M059J (cell line): Measurements from ENCODE around the genes MSGN1 and TTC32.

GRCh38 chr2:17754366-17754762 is 426 bp downstream of the GEN1 start:
- RAMPAGE, long total RNA: no peak

- RAMPAGE, long total RNA: no peak
These were observed 12.0 kb upstream of the MSGN1 start for GRCh38 chr2:17804138-17804807.

GRCh38 chr2:17816370-17816694 is at the start of gene MSGN1:
TSS of gene MSGN1 (plus strand) at chr2:17816460.
- RAMPAGE, long total RNA: no peak

- RAMPAGE, long total RNA: no peak
These were observed 261.0 kb downstream of the RDH14 start for GRCh38 chr2:18299400-18299894.

GRCh38 chr2:18311234-18311623 is 249.2 kb downstream of the RDH14 start:
- RAMPAGE, long total RNA: no peak

GRCh38 chr2:18455894-18456235 is 104.6 kb downstream of the RDH14 start:
- RAMPAGE, long total RNA: no peak

- RAMPAGE, long total RNA: no peak
These were observed 61.3 kb upstream of the NT5C1B start for GRCh38 chr2:18650596-18651073.

GRCh38 chr2:18729787-18730364 is 140.5 kb upstream of the NT5C1B start:
- RAMPAGE, long total RNA: no peak

GRCh38 chr2:19231763-19232235 is 126.6 kb downstream of the OSR1 start:
- RAMPAGE, long total RNA: no peak

- RAMPAGE, long total RNA: no peak
These were observed 190.2 kb downstream of the TTC32 start for GRCh38 chr2:19711406-19712178.

DNA sequence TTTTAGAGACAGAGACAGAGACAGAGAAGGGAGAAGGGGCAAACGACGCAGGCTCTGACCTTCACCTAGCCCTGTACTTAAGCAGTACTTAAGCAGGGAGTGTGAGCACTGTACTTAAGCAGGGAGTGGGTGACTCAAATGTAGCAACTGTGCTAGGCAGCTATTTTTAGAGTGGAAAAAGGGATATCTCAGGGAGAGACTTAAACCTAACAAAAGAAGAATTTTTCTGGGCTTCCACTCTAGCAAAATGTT is 154.5 kb downstream of the TTC32 start:
- RAMPAGE, long total RNA: no peak

GRCh38 chr2:19801152-19801749 is 100.5 kb downstream of the TTC32 start:
- RAMPAGE, long total RNA: no peak

DNA sequence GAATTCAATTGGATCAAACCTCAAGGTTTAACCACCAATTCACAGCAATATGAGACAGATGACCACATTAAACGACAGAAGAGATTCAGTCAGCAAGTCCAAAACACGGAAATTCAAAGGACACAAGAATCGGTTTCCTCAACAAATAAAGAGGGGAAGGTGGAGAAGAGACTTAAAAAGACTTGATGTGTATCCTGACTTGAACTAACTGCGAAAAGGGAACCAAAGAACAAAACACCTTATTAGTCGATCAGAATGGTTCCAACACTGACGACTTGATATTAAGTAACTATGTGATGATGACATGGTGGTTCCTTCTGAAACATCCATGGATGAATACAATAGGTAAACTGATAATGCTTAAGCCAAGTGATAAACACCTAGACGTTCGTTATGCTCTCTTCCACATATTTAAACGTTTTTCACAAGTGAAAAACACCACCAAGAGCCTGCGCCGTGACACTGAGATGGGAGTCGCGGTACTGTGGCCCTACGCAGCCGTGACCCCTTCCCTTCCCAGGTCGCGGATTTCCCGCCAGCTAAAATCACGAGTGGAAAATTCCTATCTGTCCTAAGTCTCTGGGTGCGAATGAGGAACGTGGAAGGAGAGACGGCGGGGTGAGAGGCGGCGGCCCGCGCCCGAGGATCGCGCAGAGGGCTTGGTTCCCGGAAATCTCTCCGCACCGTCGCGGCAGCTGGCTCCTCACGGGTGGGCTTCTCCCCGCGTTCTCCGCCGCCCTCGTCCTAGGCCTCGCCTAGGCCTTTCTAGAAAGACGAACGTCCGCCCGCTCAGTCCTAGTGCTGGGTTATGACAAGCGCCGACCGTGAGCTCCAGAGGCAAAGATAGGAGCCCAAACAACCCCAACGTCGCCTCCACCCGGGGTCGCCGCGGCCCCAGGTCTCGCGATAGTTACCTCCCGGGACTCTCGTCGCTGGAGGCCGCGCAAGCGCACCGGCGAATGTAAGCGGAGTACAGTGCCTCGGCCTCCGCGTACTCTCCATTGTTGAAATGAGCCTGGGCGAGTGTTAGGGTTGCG is 673 bp downstream of the TTC32 start:
- RAMPAGE, long total RNA: no peak

DNA sequence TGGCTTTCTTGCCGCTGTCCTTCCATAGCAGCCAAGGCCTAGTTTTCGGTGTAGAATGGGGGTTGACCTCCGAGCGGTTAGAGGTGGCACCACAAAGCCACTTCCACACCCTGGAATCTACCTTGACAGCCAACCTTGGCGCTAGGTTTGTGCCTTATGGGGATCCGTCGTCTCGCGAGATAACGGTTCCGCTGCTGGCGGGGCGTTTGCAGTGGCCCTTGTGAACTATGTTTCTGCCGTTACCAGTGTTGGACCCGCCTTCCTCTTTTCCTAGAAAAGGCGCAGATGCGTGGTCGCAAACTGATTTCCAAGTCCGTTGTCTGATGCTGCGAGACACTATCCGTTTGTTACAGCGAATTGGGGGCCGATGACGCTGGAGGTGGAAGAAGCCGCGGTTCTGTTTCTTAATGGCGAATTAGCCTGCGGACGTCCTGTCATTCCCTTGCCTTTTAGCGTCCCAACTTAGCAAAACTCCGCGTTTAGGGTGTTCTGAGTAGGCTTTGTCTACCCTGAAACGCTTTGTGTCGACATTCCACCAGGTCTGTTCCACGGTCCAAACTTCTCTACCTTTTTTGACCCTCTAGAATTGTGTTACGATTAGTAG is at the start of gene TTC32:
Gene TTC32, minus strand, starts transcription at position 155 of the 604 bp plus-strand sequence.
- RAMPAGE, long total RNA: no peak

DNA sequence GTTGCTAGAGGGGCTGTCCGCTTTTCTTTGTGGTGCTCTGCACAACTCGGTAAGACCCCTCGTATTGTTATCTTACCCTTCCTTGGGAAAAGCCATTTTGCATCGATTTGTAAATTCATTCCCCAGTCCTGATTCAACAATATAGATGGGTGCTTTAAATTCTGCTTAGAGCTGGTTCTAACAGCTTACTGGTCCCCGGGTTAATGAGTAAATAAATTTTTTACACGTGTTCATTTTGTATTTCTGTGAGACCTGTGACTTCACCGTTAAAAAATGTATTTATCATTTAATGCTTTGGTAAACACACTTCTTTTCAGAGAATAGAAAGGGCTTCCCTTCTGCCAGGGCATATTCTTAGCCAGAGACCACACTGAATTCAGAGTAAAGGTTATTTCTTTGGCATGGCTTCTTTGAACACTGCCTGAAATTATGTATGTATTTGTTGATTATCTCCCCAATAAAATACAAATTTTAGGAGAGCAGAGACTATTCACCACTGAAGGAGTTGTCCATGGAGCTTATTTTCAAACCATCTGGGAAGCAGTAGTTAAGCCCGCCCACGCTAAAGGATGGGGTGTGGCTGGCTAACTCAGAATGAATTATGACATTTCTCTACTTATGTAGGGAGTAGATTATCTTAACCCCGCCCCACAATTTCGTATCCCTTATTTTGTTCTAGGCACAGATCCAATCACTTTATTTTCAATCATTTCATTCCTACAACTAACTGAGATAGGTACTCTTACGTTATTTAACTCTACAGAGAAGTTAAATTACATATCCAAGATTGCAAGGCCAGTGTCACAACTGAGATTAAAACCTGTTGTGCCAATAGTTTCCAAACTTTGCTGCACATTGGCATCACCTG is 1.3 kb upstream of the LAPTM4A start:
- RAMPAGE, long total RNA: no peak

DNA sequence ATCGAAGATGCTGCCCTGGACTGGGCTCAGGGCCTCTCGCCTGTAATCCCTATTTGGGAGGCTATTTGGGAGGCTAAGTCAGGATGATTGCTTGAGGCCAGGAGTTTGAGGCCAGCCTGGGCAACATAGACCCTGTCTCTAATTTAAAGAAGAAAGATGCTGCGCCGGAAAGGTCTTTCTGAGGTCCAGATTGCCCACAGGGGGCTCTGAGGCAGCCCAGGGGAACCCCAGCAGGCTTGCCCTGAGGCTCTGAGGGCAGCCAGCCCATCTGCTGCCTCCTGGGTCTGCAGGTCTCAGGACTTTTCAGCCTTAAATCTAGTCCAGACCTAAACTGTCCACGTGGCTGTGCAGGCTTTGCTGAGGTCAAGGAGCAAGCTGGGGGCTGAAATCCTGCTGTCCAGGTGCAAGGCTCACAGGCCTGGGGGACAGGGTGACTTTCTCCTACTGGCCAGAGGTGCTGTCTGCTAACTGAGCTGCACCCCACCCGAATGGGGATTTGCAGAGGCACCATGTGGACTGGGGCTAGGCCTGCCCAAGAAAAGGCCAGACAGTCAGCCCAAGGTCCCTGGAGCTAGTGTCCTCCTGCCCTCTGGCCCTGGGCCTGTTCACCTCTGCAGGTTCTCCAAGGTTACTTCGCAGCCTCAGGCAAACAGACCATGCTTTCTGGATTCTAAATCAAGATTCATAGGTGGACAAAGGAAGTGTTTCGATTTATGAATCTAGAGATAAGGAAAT is 32.2 kb downstream of the SDC1 start:
- RAMPAGE, long total RNA: no peak

DNA sequence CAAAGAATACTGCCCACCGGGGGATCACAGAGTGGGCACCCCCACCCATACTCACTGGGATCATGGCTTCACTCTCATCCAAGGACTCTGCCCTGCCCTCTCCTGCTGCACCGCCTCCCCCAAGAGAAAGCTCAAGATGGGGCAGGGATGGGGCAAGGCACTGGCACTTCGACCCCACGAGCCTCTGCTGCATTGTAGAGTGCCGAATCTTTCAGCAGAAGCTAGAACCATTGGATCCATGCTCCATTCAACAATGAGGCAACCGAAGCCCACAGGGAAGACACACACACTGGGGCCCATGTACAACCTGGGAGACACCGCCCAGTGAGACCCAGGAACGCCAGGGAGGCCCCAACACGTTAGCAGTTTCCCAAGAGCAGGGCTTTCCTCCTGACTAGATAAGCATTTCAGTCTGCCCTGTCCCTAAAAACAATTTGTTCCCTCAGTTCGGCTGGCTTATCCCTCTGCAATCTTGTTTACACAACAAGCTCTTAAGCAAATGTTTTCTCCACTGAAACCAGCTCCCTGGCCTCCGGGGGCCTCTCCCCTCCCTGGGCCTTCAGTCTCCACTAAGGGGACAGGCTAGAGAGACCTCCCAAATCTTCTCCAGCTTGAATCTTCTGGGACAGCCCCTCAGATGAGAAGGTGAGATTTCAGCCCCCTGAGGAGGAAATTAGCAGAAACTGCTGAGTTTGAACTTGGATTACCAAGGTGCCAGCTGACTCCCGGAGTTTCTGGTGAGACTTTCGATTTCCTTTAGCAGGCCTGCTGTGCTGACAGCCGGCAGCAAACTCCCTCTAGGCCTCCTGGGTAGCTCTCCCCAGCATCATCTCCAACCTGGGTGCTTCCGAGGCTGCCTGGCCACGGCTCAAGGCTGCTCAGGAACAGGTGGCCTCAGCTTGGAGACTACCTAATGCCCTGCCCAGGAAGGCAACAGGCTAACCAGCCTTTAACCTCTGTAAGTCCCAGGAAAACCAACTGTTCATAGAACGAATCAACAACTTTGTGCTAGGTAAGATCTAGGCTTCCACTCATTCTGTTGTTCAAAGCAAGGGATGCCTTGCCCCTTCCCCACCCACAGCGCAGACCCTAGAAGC is 16.7 kb downstream of the SDC1 start:
- RAMPAGE, long total RNA: no peak

DNA sequence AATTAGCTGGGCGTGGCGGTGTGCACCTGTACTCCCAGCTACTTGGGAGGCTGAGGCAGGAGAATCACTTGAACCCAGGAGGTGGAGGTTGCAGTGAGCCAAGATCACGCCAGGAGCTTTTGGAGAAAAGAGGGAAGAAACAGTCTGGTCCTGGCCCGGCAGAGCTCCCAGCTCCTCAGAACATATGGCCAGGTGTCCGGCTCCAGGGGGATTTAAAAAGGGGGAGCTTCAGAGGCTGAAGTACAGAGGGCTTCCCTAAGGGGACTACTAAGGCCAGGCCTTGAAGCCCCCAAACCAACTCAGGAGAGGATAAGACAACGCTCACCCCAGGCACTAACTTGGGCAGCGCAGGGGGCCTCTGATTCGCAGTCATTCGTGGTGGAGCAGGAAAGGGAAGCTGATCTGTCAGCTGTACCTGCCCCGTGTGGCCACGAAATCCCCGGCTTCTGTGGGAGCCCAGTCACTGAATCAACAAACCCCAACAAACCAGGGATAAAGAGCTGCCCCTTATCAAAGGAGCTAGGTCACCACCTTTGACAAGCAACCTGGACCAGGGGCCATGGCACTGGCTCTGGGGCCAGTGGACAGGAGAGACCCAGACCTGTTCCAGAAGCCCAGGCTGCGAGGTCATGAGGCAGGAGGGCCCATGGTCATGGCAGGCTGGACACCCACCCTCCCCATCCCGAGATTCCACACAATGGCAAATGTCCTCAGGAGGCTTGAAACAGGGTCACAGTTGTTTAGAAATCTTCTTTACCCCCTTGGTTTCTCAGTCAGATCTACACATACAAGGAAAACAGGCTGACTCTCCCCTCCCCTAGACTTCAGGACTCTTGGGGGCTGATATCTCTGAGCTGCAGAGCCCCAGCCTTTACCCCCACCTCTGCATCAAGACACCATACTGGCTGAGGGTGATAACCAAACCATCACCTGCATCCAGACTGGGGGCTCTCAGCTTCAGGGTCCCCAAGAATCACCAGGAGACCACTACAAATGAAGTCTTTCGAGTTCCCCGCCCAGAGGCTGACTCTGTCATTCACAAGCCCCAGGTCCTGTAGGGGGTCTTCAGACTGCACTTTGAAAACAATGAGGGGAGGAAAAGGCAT is 14.4 kb downstream of the SDC1 start:
- RAMPAGE, long total RNA: no peak

DNA sequence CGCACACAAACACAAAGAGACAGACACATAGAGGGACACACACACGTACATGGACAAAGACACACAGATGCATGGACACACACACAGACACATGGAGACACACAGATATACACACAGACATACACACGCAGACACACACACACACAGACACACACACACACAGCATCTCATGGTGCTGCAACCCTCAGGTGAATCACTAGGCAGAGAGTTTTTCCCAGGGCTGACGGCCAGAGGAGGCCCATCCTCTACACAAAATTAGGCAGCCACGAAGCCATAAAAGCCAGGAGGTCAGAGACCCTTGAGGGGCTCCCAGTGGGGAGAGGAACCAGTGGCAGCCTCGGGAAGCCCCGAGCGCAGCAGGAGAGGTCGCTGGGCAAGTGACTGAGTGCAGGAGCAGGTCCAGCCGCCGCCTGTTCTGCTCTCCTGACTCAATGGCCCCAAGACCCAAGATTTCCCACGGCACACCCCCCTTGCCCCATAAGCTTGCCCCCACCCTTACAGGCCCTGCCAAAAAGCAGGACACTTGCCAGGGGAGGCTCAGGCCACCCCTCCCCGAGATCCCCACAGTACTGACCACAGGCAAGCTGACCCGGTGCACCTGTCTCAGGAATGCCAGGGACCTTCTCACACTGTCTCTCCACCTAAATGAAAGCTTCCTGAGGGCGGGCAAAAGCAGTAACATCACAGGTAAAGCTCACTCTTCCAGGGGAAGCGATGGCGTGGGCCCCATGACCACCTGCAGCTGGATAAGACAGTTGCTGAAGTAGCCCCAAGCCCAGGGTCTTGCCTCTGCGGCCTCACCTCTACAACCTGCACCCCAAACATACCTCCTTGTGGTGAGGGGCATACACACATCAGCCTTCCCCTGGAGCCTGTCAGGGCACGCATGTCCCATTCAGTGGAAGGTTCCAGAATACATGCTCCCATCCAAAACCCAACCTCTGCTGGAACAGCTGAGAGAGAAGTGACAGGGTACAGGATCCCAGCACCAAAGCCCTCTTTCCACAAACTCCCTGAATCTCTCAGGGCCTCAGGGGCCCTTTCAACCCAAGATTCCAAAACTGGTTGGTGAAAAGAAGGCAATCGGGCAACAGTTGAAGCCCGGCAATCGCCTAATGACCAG is 5.9 kb downstream of the SDC1 start:
- RAMPAGE, long total RNA: no peak

DNA sequence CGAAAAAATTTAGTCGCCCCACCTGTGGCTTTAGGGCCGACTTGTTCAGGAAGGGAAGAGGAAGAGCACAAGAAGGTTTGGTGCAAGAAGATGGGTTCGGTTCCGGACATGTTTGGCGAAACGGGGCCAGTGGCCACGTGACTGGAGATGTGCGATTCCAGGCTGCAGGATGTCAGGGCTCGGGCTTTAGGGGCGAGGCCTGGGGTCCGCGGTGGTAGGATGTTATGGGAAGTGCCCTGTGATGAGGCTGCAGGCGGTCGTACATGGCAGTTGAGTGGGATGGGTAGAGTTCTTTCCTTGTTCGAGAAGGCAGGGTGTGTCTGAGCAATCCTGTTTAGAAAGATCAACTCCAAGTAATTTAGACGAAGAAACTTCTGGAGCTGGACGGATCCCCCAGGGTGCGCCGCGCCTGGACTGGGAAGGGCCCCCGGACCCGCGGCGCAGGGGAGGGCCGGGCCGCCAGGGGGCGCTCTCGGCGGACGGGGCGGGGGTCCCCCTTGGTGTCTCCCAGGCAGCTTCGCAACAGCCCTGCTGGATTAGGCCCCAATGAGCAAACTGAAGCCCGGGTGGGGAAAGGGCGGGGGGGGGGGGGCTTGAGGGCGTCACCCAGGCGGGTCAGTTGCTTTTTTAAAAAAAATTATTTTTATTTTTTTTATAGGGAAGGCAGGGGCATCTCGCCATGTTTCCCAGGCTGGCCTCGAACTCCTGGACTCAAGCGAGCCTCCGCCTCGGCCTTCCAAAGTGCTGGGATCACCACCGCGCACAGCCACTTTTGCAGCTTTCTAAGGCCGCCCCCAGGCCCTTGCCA is 17.2 kb upstream of the SDC1 start:
- RAMPAGE, long total RNA: no peak